Mesenchymal stem cell of adipose (primary cell): Measurements from ENCODE around the gene PCDH8.

DNA sequence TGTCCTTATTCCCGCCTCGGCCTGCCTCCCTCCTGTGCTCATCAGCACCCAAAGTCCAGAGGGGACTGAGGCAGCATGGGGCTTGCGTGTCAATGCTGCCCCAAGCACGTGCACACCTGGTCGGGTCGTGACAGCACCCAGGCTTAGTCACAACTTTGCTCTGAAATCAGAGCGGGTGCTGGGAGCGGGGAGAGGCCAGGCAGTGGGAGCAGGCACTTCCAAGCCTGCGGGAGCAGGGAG lies 3.7 kb upstream of the INTS6 start:
- CAGE, long polyA plus RNA: no peak

DNA sequence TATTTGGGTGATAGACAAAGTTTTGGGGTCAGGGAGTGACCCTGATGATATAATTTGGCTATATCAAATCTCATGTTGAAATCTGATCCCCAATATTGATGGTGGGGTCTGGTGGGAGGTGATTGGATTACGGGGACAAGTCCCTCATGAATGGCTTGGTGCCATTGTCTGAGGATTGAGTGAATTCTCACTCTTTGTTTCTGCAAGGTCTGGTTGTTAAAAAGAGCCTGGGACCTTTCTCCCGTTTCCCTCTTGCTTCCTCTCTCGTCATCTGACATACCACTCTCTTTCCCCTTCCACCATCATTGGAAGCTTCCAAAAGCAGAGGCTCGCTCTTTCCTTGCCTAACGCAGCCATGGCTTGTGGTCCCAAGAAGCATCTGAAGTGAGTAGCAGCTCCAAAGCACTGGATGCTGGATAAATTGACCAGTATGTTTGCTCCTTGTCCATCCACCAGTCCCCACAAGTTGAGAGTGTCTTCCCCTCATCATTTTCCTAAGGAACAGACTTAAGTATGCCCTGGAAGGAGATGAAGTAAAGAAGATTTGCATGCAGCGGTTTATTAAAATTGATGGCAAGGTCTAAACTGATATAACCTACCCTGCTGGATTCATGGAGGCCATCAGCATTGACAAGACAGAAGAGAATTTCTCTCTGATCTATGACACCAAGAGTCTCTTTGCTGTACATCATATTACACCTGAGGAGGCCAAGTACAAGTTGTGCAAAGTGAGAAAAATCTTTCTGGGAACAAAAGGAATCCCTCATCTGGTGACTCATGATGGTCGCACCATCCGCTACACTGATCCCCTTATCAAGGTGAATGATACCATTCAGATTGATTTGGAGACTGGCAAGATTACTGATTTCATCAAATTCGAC lies 7.6 kb upstream of the INTS6 start:
- CAGE, long polyA plus RNA: no peak

GRCh38 chr13:51520284-51520976 lies 63.8 kb upstream of the WDFY2 start:
- CAGE, long polyA plus RNA: no peak

- CAGE, long polyA plus RNA: no peak
These were observed 1.2 kb downstream of the WDFY2 start for GRCh38 chr13:51585314-51585978.

DNA sequence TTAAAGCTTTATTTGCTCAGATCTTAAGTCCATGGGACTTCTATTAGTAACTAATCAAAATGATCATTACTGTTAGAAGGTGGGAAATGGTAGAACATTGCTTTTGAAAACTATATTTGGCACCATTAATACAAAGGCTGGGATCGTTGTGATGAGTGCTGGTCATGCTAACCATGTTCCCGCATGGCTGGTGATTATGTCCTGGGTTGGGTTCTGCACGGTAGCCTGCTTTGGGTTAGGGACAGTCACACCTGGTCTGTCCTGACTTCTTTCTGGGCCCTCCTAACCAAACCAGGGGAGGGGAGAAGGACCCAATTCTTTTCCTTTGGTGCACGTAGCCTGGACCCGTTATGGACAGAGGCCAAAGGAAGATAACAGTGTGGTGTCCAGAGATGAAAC lies 51.7 kb downstream of the DHRS12 start:
- CAGE, long polyA plus RNA: no peak

GRCh38 chr13:51793693-51794538 lies 10.0 kb downstream of the DHRS12 start:
- CAGE, long polyA plus RNA: no peak

DNA sequence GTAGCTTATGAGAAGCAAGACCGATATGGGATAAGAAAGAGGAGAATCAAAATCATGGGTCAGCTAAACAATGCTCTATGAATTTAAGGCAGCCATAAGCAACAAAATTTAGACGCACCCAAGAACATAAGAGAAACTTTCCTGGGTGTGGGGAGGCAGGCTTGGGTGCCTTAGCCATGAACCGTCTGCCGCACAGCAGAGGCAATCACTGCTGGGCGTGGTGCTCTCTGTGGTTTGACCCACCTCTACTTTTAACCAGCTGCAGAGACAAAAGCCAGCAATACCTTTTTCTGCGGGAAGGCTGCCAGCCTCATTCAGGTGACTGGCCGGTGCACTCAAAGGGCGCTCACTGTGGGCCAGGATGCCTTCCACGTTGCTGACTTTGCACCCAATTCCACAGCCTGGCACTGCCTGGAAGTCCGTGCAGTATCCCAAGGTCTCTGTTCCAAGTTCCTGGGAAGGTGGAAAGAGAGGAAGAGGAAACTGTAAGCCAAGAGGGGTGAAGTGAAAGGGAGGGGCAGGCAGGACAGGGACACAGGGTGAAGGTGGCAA lies 69.1 kb downstream of the ATP7B start:
- CAGE, long polyA plus RNA: no peak

DNA sequence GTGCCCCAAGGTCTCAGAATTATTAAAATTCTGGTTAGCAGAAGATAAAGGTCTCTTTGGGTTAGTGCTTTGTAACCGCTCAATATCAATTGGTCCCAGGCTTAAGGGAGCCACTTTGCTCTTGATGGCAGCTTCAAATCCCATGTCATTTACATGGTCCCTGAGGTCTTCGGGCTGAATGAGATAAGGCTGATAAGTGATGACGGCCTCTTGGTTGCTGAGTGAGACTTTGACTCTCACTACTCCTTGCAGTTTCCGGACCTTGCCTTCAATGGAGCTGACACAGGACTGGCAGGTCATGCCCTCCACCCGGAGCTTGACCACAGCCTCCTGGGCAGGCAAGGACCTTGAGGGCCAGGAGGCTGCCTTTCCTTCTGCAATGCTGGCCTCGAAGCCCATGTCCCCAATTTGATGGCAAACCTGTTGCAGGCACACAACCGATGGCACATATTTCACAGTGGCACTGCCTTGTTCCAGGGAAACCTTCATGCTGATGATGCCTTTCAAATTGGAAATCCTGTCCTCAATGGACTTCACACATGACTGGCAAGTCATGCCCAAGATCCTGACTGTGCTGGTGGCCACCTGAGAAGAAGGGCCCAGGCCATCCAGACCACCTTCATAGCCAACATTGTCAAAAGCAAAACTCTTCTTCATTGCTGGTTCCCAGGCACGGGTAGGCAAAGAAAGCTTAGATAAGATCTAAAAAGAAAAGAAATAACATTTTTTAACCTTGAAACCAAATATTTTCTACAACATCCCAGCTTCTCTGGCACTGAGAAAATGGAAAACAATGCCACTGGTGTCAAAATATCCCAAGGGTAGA lies 36.6 kb downstream of the ATP7B start:
- CAGE, long polyA plus RNA: no peak

GRCh38 chr13:52004464-52005268 lies 6.6 kb downstream of the ATP7B start:
- CAGE, long polyA plus RNA: no peak

DNA sequence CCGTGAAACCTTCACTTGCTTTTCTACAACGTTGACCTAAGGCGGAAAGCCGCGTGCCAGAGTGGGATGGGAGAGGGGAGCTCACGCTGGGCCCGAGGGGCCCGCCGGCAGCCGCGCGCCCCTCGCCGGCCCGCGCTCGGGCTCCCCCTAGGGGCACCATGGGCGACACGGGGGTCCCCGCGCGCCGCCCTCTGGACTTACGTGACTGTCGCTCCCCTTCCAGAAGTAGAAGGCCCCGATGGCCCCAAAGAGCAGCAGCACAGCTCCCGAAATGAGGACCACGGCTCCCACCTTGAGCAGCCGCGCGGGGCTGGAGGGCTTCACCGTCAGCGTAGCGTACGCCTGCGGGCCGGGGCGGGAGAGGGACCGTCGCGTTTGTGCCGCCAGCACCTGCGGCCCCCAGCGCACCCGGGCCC lies 782 bp downstream of the CNMD start:
- CAGE, long polyA plus RNA: no peak

DNA sequence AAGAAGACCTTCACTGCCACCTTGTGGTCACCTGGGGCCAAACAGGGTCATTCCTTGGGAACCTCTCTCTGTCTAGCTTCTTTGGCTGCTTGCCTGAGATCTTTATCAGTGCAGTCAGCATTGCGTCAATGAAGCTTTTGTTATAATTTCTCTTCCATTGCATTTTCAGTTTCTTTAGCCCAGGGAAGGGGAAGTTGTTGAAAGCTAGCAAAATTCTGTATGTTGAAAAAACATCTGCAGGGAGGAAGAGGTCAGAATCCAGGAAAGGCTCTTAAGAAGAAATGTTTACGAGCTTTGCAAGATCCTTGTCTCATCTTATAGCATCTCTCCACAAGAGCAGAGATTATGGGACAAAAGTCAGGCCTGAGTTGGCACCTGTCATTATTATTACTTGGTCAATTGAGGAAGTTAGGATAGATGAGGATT lies 39.0 kb downstream of the PCDH8 start:
- CAGE, long polyA plus RNA: no peak

- CAGE, long polyA plus RNA: no peak
These were observed at the start of gene PCDH8 for GRCh38 chr13:52848468-52849382. Gene PCDH8, minus strand, starts transcription at chr13:52848640.

GRCh38 chr13:52850408-52851150 lies 2.1 kb upstream of the PCDH8 start:
- CAGE, long polyA plus RNA: no peak

DNA sequence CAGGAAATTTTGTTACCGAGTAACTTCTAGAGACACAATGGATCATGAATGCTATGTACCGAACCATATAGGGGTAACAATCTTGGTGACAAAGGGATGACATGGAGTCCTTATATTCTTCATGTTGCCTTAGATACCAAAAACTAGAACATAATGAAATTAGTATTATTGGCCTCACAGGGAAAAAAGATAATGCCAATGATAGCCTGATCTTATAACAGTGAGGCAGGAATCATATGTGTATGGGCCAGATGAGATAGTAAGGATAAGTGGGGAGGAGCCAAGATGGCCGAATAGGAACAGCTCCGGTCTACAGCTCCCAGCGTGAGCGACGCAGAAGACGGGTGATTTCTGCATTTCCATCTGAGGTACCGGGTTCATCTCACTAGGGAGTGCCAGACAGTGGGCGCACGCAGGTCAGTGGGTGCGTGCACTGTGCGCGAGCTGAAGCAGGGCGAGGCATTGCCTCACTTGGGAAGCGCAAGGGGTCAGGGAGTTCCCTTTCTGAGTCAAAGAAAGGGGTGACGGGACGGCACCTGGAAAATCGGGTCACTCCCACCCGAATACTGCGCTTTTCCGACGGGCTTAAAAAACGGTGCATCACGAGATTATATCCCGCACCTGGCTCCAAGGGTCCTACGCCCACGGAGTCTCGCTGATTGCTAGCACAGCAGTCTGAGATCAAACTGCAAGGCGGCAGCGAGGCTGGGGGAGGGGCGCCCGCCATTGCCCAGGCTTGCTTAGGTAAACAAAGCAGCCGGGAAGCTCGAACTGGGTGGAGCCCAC lies 1543.5 kb downstream of the OLFM4 start:
- CAGE, long polyA plus RNA: no peak

GRCh38 chr13:55999619-56000126 lies 1141.0 kb upstream of the PRR20A start:
- CAGE, long polyA plus RNA: no peak

DNA sequence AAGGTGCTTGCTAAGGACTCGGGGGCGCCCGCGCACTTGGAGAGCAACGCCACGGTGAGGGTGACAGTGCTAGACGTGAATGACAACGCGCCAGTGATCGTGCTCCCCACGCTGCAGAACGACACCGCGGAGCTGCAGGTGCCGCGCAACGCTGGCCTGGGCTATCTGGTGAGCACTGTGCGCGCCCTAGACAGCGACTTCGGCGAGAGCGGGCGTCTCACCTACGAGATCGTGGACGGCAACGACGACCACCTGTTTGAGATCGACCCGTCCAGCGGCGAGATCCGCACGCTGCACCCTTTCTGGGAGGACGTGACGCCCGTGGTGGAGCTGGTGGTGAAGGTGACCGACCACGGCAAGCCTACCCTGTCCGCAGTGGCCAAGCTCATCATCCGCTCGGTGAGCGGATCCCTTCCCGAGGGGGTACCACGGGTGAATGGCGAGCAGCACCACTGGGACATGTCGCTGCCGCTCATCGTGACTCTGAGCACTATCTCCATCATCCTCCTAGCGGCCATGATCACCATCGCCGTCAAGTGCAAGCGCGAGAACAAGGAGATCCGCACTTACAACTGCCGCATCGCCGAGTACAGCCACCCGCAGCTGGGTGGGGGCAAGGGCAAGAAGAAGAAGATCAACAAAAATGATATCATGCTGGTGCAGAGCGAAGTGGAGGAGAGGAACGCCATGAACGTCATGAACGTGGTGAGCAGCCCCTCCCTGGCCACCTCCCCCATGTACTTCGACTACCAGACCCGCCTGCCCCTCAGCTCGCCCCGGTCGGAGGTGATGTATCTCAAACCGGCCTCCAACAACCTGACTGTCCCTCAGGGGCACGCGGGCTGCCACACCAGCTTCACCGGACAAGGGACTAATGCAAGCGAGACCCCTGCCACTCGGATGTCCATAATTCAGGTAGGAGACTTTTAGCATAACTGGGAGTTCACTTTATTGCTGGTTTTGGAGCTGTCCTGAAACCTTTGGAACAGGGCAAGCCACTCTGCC lies 3.0 kb downstream of the PCDH17 start:
- CAGE, long polyA plus RNA: no peak

GRCh38 chr13:57860723-57861162 lies 229.2 kb downstream of the PCDH17 start:
- CAGE, long polyA plus RNA: no peak

DNA sequence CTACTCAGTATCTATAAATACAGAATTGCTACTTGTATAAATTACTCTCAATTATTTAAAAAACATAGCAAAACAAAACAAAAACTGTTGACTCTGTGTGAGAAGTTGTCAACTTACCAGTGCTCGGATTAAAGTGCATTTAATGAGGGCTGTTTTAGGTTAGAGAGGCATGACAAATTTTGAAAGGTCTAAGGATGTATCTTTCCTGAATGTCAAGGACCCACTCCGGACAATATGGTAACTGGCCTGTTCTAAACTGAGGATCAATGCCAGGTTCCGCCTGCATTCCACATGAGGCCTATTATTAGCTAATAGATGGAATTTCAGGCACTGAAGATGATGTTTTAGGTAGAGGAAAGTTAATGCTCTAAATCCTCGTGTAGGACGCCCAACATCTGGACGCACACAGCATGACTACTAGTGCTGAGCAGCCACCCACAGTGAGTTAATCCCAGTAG lies 150.8 kb downstream of the DIAPH3 start:
- CAGE, long polyA plus RNA: no peak

GRCh38 chr13:60572316-60572729 lies 175.3 kb downstream of the TDRD3 start:
- CAGE, long polyA plus RNA: no peak

DNA sequence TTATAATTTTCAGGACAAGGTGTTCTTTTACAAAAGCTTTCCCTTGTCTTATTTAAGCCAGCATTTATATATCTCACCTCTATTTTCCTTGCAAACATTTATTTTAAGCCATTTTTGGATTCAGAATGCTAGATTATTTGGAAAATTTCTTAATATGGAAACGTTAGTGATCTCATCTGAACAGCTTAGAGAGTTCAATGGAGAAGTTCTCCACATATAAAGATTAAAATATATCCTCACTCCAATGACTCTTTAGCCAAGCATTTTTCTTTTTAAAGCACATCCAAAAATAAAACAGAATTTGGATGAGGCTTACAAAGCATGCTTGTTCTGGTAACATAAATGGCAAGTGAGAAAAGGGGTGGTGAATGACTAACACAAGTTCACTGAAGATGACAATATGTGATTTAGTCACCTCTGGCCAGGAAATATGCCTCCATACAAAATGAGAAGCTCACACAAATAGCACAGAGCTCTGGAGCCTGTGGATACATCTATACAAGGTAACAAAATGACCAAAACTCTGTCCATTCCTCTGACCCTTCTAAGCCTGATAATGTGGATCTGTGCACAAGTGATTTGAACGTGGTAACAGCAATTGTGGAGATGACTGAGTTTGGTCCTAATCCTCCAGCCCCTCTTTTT lies 253.0 kb downstream of the PCDH20 start:
- CAGE, long polyA plus RNA: no peak